Measurements from ENCODE around the gene TBX3.

- PRO-cap = bidirectional peak, plus-strand start at chr12:114684158, minus-strand start at chr12:114684157
These were observed at the start of gene TBX3 for GRCh38 chr12:114683801-114684229. TBX3 (minus strand) TSS chr12:114684175.

DNA sequence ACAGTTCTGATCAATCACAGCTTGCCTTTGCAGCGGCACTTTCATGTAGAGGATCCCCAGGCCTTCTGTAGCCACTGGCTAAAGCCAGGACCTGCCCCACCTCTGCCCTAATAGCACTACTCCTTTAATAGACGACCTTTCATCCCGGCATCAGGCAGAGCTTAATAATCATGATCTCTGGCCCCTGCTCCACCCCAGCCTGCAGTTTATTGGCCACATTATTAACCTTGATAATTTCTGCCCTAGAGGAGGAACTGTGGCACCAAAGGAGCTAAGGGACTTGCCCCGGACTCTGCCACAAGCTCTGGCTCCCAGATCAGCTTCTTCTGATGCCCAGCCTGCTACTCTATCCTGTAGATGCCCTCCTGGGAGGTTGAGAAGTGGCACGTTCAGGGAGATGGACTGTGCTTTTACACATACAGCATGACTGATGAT, 142.3 kb upstream of the TBX3 start:
- PRO-cap = bidirectional peak, plus-strand start at position 265 of the sequence, minus-strand start at position 76 of the sequence

DNA sequence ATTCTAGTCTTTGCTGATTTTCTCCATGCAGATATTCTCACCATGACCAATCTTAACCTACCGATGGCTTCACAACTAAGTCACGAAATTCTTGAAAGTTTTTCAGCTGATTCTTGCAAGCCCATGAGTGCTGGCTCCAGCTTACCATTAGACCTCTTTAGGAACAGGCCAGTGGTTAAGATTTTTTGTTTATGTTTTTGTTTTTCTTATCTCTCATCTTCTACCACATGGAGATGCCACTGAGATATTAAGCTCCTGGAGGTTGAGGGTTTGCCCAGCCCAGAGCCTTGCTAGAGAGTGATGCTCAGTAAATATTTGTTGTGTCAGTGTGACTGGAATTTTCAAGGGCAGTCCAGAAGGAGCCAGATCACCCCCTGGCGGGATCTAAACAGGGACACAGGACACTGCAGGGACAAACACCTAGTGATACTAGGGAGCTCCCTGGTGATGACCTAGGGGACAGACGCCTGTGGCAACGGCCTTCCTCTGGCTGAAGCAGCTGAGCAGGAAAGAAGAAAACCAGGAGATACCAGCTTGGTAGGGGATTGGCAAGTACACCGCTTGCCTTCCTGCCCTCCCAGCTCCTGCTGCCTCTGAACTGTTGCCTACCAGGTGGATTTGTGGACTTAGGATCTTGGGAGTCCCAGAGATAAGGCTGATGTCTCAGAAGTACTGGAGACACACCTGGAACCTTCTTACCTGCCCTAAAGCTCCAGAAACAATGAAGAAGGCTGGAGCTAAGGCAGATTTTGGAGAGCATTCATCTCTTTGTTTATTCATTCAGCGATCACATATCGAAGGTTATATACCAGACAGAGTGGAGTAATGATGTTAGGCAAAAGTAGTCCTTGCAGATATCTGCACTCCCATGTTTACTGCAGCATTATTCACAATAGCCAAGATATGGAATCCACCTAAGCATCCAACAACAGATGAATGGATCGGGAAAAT, 714.4 kb upstream of the TBX3 start:
- PRO-cap = no peak

DNA sequence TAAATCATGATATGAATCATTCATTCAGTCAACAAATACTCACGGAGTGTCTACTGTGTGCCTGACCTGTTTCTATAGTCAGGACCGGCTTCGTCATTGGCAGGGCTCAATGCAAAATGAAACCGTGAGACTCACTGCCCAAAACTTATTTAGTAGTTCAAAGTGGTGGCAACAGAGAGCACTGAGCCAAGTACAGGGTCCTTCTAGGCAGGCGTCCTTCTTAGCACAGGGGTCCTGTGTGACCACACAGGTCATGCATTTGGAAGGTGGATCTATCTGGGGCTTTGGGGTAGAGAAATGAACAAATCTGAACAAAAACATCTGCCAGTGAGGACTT, 706.9 kb downstream of the MED13L start:
- PRO-cap = no peak

DNA sequence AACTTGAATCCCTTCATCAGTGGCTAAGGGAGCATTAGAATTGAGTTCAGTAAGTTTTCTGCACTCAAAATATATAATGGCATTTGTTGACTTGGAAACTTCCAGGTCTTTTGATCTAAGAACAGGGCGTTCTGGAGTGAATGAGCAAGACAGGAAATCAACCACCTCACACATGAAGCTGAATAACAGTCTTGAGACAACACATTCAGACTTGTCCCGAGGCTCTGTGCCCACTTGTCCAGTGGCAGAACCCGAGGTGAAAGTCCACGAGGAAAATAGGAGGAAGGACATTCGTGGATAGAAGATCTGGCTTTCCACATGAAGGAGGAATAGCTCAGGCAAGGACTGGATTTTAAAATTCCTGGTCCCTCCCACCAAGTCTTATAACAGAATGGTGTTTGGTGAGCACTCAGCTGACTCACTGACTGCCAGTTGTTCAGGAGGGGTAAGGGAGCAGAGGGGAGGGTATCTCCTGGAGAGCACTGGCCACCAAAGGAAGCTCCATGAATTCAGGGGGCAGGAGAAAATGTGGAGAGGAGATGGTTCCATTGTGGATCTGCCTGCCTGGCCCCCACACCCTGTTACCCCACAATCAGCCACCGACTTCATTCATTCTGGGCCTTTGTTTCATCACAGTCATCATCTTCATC, 620.3 kb downstream of the MED13L start:
- PRO-cap = no peak

GRCh38 chr12:115872783-115873875, 404.4 kb downstream of the MED13L start:
- PRO-cap = no peak

GRCh38 chr12:115982893-115983765, 294.4 kb downstream of the MED13L start:
- PRO-cap = no peak

DNA sequence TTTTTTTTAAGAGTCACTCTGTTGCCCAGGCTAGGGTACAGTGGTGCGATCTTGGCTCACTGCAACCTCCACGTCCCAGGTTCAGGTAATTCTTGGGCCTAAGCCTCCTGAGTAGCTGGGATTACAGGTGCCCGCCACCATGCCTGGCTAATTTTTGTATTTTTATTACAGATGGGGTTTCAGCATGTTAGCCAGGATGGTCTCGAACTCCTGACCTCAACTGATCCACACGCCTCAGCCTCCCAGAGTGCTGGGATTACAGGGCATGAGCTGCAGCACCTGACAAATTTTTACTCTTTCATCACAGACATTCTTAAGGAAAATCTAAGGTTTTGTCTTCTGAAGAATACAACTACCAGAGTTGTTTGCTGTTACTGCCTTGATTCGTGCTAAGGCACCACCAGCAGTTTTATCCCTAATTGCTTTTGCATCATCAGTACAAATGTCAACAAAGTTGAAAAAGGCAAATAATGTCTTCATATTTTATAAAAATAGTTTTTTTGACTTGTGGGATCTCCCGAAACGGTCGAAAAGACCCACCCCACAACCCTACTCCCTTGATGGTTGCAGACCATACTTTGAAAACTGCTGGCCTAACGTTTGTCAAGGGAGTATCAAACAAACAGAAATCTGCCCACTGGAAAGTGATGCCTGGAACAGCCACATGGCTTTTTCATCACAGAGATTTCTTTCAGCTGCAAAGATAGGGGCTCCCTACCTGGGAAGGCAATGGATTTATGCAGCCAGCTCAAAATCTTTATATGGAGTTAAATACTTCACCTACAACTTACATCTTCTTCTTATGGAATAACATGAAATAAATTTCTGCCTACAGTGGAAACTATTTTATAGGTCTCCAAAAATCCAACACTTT, 106.6 kb downstream of the MED13L start:
- PRO-cap = no peak

GRCh38 chr12:116215579-116216581, 61.6 kb downstream of the MED13L start:
- PRO-cap = no peak

GRCh38 chr12:116233389-116234103, 43.9 kb downstream of the MED13L start:
- PRO-cap = no peak

DNA sequence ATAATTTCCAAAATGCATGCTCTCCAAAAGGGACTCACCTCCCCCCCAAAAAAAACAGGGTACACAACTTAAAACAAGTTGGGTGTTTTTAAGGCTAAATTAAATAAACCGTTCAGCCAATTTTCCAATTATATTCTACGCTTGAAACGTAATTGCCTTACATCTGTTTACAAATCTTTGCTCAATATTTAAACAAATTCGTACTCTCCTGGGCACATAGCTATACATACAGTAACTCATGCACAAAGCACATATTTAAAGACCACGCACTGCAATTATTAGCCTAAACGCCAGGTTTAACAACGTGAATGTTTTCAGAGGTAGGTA, 1.8 kb downstream of the MED13L start:
- PRO-cap = no peak

DNA sequence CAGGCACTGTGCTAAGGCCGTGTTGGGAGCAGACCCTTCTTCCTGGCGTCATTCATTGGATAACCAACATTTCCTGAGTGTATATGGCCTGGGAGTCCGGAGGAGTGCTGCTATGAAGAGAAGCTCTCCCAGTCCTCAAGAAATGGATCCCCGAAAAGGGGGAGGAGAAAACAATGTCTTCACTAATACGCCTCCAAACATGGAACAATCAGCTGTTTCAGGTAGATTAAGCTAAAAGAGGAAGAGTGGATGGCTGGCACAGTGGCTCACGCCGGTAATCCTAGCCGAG, 958 bp upstream of the MED13L start:
- PRO-cap = no peak

GRCh38 chr12:116318023-116319227, 40.9 kb upstream of the MED13L start:
- PRO-cap = no peak

GRCh38 chr12:116383188-116383565, 105.7 kb upstream of the MED13L start:
- PRO-cap = no peak

- PRO-cap = no peak
These were observed 133.5 kb upstream of the MED13L start for GRCh38 chr12:116411011-116411373.

DNA sequence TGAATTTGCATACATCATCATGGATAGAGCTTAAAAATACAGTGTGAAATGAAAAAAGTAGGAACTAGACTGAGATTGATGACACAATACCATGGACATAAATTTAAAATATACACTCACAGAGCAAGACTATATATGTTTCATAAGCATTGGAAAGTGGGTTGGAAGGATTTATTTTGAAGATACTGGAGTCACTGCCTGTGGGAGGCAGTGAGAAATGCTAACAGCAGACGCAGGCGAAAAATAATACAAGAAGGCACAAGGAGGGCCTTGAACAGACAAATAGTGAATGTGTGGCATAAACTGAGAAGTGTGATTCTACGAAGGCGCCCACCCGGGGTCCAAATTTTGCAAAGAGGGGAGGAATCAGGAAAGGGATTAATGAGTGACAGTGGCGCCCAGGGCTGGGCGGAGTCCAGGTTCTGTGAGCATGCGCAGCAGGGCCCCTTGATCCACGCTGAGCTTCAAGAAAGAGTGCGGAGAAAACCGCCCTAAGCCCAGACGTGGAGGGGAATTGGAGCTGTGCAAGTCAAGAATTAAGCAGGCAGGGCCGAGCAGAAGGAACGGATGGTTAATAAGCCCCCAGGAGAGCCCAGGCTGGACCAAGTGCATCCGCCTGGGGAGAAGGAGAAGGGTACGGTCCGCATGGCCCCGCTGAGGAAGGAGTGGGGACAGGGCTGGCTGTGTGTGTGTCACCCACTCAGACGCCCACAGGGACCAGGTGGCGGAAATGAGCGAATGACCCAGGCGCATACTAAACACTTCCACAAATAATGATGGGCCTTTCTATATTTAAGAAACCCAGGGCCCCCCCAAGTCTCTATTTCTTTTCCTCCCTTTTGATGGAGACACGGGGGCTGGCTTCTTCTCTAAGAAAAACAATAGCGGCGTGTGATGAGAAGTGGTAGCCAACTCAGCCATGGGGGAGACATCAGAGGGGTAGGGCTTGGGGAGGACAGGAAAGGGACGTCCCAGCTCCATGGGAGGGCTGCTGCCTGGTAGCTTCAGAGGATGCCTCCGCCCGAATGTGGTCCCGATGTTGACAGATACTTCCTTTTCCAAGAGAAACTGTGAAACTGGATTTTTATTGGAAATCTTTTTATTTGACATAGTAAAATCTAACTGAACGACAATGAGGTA, 6.6 kb upstream of the MAP1LC3B2 start:
- PRO-cap = no peak

GRCh38 chr12:116885320-116885845, 4.1 kb upstream of the HRK start:
- PRO-cap = no peak

GRCh38 chr12:117053806-117054217, 45.4 kb downstream of the TESC start:
- PRO-cap = no peak

DNA sequence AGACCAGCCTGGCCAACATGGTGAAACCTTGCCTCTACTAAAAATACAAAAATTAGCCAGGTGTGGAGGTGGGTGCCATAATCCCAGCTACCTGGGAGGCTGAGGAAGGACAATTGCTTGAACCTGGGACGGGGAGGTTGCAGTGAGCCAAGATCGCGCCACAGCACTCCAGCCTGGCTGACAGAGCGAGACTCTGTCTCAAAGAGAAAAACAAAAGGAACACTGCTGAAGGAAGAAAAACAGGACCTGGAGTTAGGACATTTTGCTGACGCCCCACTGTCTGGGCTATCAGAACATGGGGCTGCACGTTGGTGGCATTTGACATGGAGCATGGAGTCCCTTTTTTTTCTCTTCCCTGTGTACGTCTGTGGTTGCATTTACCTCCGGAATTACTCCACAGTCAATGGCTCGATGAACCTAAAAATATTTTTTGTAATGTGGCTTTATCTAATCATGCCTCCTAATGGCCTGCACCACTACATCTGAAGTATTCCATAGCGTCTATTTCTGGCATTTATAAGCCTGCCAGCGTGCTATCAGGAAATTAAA, 30.8 kb downstream of the TESC start:
- PRO-cap = no peak

DNA sequence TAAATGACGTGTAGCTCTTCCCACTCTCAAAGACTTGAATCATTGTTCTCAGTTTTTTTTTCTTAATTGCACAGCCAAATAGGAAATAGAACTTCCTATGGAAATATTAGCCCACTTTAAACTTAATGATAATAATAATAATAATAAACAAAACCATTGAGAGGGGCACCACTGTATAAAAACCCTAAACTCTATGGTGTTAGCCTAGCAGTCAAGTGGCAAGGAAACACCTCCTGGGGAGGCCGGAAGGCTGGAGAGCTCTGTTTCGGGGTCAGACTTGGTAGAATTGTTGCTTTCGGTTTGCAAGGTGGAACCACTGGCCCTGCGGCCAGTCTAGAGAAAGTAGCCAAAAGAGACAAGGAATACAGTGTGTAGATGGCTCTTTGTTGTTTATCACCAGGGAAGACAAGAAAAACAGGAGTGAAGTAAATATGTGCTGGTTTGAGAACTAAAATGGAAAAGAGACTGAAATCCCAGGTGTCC, 40.1 kb upstream of the TESC start:
- PRO-cap = no peak

Measured in left lobe of liver (tissue), 1 donor.